ENCODE measurements around the genes RASGRF1, MTHFS and TLNRD1.

- PRO-cap: no peak
- RAMPAGE, long total RNA, 4 experiments: no peak in any of the 4 experiments
These were observed 1.2 kb downstream of the CTSH start for GRCh38 chr15:78943527-78944197.

GRCh38 chr15:78951431-78951797 is 6.6 kb upstream of the CTSH start:
- PRO-cap: no peak
- RAMPAGE, long total RNA, 4 experiments: no peak in any of the 4 experiments

GRCh38 chr15:78965136-78965443 is 20.2 kb upstream of the CTSH start:
- PRO-cap: no peak
- RAMPAGE, long total RNA, 4 experiments: no peak in any of the 4 experiments

DNA sequence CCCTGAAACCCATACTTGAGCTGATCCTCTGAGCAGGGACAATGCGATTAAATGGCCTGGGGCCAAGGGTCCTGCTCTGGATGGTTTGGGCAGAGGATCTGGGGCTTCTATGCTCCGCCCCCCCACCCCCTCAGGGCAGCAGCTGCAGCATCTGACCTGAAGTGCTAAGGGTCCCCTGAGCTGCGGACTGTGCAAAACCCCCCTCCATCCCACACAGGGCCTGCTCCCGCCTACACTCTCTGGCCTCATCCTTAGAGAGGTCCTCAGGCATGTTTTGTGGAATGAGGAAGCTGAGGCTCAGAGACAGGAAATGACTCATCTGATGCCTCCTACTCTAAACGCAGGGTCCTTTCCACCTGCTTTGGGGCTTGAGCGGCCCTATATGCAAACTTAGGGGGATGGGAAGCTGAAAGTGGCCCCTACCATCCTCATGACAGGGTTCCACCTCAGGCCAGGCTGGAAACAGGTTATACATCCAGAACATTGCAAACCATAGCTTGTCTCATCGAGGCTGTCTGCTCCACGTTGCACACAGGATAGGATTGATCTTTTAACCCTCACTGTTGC is 59.5 kb upstream of the CTSH start:
- PRO-cap: no peak
- RAMPAGE, long total RNA, 4 experiments: no peak in any of the 4 experiments

DNA sequence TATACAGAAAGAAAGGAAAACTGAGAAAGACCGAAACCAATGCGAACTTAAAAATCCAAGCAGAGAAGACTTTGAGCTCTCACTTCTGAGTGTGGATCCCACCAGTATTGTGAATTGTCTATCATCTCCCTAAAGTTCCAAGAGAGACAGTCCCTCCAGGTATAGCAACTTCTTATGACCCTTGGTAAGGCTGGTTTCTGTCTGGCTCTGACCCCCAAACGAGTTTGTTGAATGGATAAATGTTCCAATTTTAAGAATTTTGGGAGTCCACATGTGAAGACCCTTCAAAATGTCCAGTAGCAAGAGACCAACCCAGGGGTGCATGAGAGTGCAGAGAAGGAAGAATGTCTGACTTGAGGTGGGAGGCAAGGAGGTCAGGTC is 53.7 kb downstream of the RASGRF1 start:
- PRO-cap: no peak
- RAMPAGE, long total RNA, 4 experiments: no peak in any of the 4 experiments

DNA sequence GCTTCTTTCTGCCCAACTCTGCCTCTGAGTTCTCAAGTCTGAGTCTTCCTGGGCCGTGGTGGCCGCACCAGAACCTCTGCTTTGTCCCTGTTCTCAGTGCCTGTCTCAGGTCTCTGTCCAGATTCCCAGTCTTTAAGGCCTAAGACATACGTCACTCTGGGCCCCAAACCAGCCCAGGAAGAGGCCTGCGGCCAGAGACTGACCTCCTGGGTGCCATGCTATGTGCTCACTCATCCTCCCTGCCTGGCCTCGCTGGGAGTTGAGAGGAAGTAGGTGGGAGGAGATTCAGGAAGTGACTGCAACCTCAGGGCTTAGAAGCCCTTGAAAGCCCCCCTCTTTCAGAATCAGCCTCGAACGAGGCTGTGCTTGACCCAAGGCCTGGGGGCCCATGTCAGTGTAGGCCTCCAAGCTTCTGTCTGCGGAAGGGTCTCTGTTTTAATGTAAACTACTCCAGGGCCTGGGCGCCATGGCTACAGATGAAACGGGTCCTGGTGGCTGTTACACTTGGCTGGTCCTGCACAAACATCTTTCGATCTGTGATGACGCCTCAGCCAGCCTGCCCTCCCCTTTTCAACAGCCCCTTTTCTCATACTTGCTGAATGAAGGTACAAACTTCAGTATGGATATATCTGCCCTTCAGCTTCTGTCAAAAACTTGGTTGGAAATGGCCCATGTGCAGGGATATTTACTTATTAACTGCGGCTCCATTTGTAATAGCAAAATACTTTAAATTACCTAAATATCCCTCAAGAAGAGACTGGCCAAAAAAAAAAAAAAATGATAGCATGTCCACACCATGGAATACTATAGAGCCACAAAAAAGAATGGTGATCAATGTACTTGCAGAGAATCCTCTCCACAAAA is 11.7 kb downstream of the RASGRF1 start:
- PRO-cap: no peak
- RAMPAGE, long total RNA, 4 experiments: no peak in any of the 4 experiments

- PRO-cap: no peak
- RAMPAGE, long total RNA, 4 experiments: no peak in any of the 4 experiments
These were observed at the start of gene RASGRF1 for GRCh38 chr15:79089755-79090939. TSS of gene RASGRF1 (minus strand) at chr15:79090780.

- PRO-cap: no peak
- RAMPAGE, long total RNA, 4 experiments: start-site peak on the minus strand in 3 of 4 experiments, at chr15:79896996-79897399 at its widest, 19 to 204 reads per replicate
These were observed at the start of gene MTHFS for GRCh38 chr15:79896903-79897775. TSS of gene MTHFS (minus strand) at chr15:79897014.

- PRO-cap: no peak
- RAMPAGE, long total RNA, 4 experiments: no peak in any of the 4 experiments
These were observed 2.1 kb downstream of the FAH start for GRCh38 chr15:80154904-80155254.

- PRO-cap: no peak
- RAMPAGE, long total RNA, 4 experiments: no peak in any of the 4 experiments
These were observed 633 bp upstream of the CTXND1 start for GRCh38 chr15:80252646-80253045.

GRCh38 chr15:80404620-80404998 is 427 bp downstream of the ARNT2 start:
- PRO-cap: no peak
- RAMPAGE, long total RNA, 4 experiments: no peak in any of the 4 experiments

GRCh38 chr15:80436527-80436982 is 32.4 kb downstream of the ARNT2 start:
- PRO-cap: no peak
- RAMPAGE, long total RNA, 4 experiments: no peak in any of the 4 experiments

DNA sequence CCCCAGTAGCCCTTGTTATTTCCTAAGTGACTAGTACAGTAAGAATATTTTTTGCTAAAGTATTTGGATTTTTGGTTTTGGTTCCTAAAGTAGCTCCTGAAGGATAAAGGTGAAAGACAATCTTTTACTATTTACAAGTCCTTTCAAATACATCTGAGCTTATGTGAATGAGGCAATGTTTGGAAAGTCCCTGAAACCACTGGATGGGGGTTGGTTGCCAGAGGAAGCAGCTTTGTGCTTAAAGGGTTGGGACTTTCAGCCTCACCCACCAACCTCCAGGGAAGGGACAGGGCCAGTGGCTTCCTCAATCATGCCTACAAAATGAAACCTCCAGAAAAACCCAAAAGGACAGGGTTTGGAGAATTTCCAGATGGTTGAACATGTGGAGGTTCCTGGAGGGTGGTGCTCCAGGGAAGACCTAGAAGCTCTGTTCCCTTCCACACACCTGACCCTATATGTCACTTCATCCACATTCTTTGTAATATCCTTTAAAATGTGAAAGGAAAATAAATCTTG is 20.9 kb upstream of the ABHD17C start:
- PRO-cap: no peak
- RAMPAGE, long total RNA, 4 experiments: no peak in any of the 4 experiments

GRCh38 chr15:80685000-80685222 is 10.2 kb upstream of the ABHD17C start:
- PRO-cap: no peak
- RAMPAGE, long total RNA, 4 experiments: no peak in any of the 4 experiments

DNA sequence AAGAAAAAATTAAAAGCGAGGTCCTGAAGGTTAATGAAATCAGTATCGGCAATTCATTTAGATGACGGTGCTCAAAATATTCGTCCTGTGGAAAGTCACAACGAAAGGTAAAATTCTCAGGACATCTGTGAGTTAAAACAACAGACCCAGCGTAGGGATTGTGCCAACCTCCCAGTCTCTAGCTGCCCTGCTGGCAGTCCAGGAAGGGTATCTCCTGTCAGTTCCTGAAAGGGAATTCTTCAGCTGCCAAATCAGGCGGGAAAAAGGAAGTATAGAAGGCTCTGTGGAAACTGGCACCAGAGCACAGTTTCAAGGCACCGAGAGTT is 1.2 kb upstream of the ABHD17C start:
- PRO-cap: no peak
- RAMPAGE, long total RNA, 4 experiments: no peak in any of the 4 experiments

GRCh38 chr15:80712194-80712981 is 17.3 kb downstream of the ABHD17C start:
- PRO-cap: no peak
- RAMPAGE, long total RNA, 4 experiments: no peak in any of the 4 experiments

- PRO-cap: no peak
- RAMPAGE, long total RNA, 4 experiments: no peak in any of the 4 experiments
These were observed 41.1 kb upstream of the CEMIP start for GRCh38 chr15:80737616-80738849.

DNA sequence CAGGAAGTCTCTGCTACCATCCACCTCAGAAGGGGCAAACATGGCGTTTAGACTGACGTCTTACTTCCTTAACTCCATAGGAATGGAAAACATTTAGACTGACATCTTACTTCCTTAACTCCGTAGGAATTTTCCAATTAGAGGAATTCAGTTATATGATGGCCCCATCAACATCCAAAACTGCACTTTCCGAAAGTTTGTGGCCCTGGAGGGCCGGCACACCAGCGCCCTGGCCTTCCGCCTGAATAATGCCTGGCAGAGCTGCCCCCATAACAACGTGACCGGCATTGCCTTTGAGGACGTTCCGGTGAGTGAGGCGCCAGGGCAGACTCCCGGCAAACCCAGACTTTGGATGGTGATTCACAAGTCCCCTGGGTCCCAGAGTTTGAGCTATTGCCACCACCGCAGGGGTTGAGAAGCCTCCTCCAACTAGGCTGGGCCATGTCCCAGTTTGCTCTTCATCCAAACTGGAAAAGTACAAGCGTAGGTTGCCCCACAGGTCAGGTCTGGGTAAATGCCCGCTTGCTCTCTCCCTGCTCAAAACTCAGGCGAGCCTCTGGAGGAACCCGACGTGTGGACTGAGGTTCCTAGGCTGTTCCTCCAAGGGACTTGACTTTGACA is 57.8 kb downstream of the MESD start:
- PRO-cap: no peak
- RAMPAGE, long total RNA, 4 experiments: no peak in any of the 4 experiments

- PRO-cap: bidirectional peak, plus-strand start at chr15:81000923, minus-strand start at chr15:81000817
- RAMPAGE, long total RNA, 4 experiments: no peak in any of the 4 experiments
These were observed at the start of gene TLNRD1 for GRCh38 chr15:81000726-81001256. TSS of gene TLNRD1 (plus strand) at chr15:81000923.

- PRO-cap: no peak
- RAMPAGE, long total RNA, 4 experiments: no peak in any of the 4 experiments
These were observed 857 bp downstream of the TLNRD1 start for GRCh38 chr15:81001257-81002303.

Measured in omental fat pad (tissue), 4 donors.